Monocyte (primary cell): Measurements from ENCODE around the genes SMIM10L1 and PRB3.

DNA sequence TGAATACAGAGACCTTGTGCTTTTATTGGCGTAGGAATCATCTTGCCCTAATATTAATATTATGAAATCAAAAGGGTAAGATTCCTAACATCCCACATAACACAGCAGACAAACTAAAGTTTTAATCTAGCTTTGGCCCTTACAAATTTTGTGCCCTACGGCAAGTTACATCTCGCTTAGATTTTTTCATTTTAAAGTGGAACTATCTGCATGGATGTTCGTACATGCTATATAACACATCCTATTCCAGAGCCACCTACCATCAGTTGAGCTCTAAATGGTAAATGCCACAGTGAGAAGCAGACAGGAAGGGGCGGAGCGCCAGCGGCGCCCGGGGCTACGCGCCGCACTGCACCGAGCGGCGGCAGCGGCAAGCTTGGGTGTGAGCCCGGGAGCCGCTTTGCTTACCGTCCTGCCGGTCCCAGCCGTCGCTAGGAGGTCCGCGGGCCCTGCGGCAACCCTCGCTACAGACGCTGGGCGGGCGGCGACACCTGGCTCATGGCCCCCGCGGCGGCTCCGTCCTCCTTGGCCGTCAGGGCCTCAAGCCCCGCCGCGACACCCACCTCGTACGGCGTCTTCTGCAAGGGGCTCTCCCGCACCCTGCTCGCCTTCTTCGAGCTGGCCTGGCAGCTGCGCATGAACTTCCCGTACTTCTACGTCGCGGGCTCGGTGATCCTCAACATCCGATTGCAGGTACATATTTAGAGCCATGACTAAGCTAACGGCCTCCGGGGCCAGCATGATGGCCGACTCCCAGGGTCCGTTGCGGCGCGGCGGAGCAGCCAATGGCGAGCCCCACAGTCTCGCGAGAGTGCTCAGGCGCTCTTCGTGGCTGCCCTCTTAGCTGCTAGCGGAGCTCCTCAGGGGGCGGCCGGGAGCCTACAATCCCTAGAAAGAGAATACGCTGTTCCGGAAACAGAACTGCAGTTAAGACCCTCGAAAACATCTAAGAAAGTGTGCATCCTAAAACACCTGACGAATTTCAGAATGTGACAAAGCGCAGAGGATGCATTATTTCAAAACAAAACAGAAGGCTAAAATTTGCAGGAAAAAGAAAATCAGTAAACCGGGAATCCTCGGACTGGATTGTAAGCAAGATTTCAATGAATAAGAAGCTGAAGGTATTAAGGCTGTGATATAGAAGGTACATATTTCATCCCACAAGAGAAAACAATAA, at the start of gene SMIM10L1:
SMIM10L1 (plus strand) TSS at position 336 of the 1,177 bp plus-strand sequence.
- PRO-cap, 2 experiments = peak in 2 of 2 experiments; most common plus-strand start position 316 of the sequence (in 1); most common minus-strand start position 107 of the sequence (in 1)

- PRO-cap, 2 experiments = no peak in any of the 2 experiments
Observed at GRCh38 chr12:11269539-11269950, at the start of gene PRB3. Gene PRB3 (minus strand): TSS chr12:11269707.

DNA sequence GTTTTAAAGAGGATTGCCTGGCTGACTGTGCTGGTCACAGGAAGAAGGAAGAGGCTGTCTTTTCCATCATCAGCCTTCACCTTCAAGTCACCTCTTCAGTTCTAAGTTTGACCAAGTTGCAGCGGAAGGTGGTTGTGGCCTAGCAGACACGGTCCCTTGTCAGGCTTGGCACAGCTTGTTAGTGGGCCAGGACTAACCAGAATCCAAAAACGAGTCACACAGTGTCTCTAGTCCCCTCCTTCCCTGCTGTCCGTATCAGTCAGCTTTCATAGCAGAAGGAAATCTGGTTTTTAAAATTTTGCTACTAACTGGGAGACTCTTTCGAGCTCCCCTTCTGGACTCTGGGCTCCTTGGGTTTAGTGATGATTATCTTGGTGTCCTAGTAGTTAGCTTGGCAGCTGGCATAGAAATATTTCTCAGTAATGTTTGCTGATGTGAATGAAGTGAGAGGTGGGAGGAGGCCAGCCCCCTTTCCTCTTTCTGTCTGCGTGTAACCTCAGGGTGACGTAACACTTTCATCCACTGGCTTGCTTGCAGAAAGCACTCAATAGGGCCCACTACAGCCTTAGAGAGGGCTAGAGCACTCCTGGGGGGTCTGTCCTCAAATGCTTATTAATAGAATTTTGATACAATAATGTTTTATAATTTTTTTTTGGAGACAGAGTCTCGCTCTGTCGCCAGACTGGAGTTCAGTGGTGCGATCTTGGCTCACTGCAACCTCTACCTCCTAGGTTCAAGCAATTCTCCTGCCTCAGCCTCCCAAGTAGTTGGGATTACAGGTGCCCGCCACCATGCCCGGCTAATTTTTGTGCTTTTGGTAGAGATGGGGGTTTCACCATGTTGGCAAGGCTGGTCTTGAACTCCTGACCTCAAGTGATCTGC, 3.9 kb downstream of the ETV6 start:
- PRO-cap, 2 experiments = no peak in any of the 2 experiments

GRCh38 chr12:11755300-11756375, 106.2 kb downstream of the ETV6 start:
- PRO-cap, 2 experiments = no peak in any of the 2 experiments

- PRO-cap, 2 experiments = peak in 2 of 2 experiments; most common plus-strand start chr12:11774194 (in 2); most common minus-strand start chr12:11773959 (in 1)
Observed at GRCh38 chr12:11773548-11774248, 124.2 kb downstream of the ETV6 start.

DNA sequence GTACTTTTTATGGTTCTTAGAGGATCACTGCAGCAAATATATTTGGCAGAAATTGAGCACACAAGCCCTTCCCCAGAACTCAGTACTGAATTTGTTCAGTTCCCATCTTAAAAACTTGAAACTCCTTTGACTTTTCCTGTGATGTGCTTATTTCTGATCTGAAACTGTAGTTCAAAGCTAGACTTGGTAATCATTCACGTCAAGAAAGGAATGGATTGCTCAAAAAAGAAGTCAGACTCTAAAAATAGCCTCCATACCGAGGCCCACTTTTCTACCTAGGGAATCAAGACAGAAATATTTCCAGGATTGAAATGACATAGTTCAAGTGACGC, 129.7 kb downstream of the ETV6 start:
- PRO-cap, 2 experiments = no peak in any of the 2 experiments

DNA sequence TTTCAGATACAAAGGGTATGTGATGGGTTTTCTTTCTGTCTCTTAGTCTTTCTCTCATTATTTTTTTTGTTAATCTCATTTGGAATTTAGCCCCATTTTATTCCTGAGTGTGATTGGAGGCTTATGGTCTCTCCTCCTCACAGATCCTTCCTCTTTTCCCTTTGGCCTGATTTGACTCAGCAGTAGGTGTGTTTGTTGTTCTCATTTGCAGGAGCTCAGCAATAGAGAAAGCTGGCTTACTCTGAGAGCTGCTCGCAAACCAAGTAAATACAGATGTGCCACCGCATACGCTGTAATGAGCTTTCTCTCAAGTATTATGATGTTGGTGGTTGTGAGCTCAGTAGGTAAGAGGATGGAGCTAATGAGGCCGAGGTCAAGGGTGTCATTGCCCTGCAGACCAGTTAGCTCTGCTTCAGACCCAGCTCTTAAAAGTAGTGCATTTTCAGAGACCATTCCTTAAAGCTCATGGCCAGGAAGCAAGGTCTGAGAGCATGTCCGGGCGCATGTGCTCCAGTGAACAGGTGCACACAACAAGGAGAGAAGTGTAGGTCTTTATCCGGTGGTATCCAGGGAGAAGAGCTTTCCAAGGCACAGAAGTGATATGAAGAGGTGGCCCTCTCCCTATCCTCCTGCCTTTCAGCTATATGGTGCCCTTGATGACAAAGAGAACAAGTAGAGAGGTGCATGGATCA, 206.6 kb downstream of the ETV6 start:
- PRO-cap, 2 experiments = no peak in any of the 2 experiments

DNA sequence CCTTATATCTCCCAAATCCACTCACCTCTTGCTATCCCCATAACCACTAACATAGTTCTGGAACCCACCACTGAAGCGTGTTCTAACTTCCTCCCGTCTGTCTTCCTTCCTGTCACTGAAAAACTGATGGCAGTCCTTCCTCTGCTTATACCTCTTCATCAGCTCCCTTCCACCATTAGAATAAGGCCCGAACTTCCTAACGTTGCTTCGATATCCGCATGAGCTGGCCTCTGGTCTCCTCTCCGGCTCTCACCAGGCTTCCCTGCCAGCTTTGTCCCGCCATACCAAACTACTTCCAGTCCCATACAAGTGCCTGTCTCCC, 63.0 kb upstream of the BCL2L14 start:
- PRO-cap, 2 experiments = no peak in any of the 2 experiments

GRCh38 chr12:12379760-12380544, 23.1 kb downstream of the BORCS5 start:
- PRO-cap, 2 experiments = peak in 2 of 2 experiments; most common minus-strand start chr12:12380059 (in 2)

- PRO-cap, 2 experiments = no peak in any of the 2 experiments
Observed at GRCh38 chr12:12387489-12388010, 30.7 kb downstream of the BORCS5 start.

DNA sequence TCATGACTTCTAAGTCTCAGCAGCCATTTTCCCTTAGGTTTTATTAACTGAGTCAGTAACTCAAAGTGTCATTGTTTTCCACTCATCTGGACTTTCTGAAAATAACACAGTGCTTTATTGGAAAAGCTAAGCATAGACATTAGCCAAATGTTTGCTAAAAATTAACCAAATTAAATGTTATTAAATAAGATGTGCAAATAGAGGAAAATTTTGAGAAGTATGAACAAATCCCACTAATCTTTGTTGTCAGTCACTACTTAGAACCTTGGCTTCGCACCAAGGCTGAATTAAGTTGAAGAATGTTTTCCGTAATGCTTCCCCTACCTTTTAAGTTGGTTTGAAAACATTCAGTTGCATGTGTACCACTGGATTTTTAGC, 42.9 kb downstream of the BORCS5 start:
- PRO-cap, 2 experiments = no peak in any of the 2 experiments

DNA sequence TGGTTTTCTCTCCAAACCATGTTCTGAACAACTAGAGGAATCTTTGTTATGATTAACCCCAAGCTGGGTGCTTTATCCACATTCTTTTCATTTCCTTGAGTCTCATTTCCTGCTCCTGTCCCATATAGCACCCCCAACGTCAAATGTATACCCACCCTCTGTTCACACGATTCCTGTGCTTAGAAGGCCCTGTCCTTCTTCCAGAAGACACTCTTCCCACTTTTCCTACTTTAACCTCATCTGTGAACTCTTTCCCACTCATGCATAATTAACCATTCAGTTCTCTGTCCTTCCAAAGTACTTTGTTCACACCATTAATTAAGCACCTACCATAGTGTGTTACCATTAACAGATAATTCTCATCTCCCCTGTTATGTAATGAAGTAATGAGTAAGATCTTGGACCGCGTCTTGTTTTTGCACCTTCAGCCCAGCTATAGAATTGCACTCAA, 74.6 kb downstream of the DUSP16 start:
- PRO-cap, 2 experiments = no peak in any of the 2 experiments

- PRO-cap, 2 experiments = no peak in any of the 2 experiments
Observed at GRCh38 chr12:12492405-12492817, 70.3 kb downstream of the DUSP16 start.

- PRO-cap, 2 experiments = no peak in any of the 2 experiments
Observed at GRCh38 chr12:12519189-12519766, 43.4 kb downstream of the DUSP16 start.

GRCh38 chr12:12558316-12559594, 3.9 kb downstream of the DUSP16 start:
- PRO-cap, 2 experiments = no peak in any of the 2 experiments

- PRO-cap, 2 experiments = no peak in any of the 2 experiments
Observed at GRCh38 chr12:12560431-12561376, 2.0 kb downstream of the DUSP16 start.

DNA sequence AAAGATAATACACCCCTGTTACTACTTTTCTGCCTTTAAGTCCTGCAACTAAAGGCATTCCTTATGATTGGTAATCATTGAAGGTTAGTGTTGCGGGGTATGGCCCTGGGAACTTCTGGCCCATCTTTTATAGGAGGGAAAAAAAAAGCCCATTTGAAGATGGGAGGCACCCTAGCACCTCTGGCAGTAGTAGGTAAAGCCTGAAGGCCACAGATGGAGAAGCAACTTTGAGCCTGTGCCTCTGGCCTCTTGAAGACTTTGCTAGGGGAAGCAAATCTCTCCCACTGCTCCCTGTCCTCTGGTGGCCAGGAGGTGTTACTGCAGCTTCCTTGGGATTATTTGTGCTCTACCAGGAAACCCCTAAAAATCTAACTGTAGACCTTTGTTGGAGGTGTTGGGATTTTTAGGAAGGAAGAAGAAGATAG, 1.3 kb upstream of the DUSP16 start:
- PRO-cap, 2 experiments = no peak in any of the 2 experiments

- PRO-cap, 2 experiments = no peak in any of the 2 experiments
Observed at GRCh38 chr12:12704648-12705139, 8.7 kb upstream of the GPR19 start.

- PRO-cap, 2 experiments = peak in 2 of 2 experiments; most common plus-strand start chr12:12714359 (in 2)
Observed at GRCh38 chr12:12713972-12715088, 2.8 kb upstream of the CDKN1B start.

DNA sequence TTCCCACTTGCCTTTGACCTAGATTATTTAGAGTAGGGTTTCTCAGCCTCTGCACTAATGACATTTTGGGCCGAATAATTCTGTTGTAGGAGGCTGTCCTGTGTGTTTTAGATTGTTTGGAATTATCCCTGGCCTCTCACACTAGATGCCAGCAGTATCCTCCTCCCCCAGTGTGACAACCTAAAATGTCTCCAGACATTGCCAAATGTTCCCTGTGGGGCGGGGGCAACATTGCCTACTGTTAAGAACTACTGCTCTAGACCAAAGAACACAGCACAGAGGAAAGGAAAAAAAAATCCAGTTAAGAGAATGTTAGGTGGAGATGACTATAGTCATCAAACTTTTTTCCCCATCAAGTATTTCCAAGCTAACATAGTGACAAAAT, 3.4 kb downstream of the CDKN1B start:
- PRO-cap, 2 experiments = no peak in any of the 2 experiments